Placental pericyte (primary cell): Measurements from ENCODE around the gene GHRHR.

DNA sequence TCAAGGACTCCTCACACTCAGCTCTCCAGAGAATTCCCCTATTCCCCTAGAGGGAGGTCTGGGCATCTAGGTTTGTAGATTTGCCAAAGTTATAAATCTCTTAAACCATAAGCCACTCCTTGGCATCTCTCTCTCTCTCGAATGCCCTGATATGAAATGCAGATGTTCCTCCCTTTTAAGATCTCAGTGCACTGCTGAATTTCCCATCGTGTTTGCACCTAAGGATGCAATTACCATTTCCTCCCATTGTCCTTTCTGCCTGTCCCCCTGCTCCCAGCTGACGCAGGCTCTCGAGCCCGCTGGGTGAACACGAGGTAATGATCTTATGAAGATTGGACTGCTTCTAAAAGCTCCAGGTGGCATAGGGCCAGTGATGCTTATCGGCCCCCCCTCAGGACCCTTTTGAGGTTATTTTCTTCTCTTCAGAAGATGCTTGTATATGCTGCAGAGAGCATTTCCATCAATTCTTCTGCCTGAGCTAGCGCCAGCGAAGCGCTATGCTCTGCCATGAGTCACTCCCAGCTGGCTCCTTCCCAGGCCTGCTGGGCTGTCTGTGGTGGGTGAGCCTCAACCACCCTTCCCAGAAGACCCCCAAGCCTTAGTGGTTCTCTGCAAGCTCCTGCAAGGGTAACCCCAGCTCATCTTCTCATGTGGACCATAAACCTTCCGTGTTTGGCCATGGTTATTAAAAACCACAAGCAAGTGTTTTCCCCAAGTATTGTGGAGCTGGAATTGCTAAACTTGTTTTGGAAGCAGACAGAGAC is 41.6 kb upstream of the AQP1 start:
- CAGE, long polyA plus RNA: no peak

GRCh38 chr7:30914185-30914512 is 2.5 kb downstream of the AQP1 start:
- CAGE, long polyA plus RNA: no peak

DNA sequence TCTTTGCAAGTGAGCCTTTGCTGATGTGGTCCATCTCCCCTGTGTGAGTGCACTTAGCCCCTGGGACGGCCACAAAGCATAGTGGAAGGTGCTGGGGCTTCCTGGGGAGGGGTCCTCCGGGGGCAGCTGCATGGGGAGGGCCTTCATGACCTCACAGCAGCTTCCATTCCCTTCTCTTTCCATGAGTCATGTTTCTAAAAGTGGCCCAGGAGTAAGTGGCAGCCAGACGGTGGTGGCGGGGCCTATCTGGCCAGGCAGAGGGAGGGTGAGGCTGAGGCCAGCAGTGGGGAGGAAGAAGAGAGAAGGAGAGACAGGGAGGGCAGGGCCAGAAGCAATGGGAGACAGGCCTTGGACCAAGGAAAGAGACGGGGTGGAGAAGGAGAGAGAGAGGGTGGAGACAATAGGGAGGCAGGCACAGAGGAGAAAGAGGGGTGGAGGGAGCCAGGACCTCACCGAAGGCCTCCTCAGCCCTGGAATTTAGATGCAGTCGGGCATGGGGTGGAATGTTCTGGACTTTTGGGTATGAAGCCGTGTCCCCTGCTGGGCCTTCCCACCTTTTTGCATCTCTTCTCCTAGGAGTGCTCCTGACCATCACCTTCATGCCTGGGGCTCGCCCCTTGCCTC is 9.6 kb downstream of the AQP1 start:
- CAGE, long polyA plus RNA: no peak

DNA sequence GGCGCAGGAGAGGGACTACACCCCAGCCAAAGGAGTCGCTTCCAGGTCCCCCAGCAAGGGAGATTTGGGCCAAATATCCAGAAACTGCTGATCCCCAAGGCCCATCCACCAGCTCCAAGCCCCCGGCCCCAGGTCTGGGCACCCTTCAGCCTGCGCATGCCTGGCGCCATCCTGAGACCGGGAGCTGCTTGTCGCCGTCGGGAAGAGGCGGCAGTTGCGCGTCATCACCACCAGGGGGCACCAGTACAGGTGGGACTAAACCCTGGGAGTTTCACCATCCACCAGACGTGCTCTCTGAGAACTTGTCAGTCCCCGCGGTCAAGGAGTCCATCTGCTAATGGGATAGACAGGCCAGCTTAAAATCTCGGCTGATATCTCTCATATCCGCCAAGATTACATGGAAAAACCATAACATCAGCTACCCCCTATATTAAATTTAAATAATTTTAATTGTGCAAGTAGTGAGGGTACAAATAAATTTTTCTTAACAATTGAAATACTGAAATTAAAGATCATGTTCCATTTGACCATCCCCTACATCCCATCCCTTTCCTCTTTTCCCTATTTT is 25.0 kb upstream of the GHRHR start:
- CAGE, long polyA plus RNA: no peak

DNA sequence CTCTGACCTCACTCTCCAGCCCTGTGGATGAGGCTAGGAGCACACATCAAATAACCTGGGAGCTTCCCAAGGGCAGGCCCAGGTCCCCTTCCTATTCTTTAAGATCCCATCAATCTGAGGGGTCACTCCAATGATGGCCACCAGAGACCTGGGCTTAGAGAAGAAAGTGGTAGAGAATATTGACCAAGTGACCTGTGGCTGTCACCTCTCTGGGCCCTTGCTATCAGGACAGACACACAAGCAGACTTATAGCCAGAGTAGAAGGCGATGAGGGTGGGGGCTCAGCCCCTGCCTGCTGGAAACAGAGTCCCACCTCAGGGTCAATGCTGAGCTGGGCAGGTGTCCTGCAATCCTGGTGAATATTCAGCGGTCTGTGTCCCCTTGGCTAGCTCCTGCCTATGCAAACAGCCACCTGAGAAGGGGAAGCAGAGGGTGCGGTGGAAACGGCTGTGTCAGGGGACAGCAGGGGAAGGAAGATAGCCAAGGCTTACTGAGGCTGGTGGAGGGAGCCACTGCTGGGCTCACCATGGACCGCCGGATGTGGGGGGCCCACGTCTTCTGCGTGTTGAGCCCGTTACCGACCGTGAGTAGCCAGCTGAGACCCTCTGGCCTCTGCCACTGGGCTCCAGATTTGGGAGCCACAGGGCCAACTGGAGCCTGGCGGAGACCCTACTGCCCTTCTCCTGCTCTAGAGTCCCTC is at the start of gene GHRHR:
GHRHR (plus strand) TSS at position 411 of the 700 bp plus-strand sequence.
- CAGE, long polyA plus RNA: no peak

GRCh38 chr7:31823035-31823668 is 136.1 kb downstream of the PPP1R17 start:
- CAGE, long polyA plus RNA: no peak

DNA sequence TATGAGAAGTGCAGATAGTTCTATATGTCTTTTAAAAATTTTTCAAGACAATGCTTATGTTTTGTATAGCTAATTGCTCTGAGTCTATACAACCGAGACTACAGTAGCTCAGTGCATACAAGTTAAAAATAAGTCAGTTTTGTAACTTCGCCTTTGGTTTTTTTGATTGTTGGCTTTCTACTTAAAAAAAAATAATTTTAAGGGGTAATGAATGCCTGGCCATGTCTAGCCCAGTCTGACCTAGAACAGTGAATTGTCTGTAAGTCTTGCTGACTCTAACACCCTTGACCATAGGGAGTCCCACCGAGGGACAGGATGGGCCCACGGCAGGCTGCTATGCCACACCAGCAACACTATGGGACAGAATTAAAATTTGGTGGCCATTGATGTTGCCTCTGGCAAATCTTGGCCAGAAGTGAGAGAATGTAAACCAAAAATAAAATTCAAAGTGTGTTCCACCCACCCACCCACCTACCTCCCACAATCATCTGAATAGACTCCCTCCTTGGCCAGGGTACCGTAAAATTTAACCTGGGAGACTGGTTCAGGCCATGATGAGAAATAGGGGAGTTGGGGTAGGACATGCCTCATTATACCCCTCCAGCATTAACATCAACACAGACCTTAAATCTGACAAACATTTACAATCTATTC is 32.2 kb downstream of the AVL9 start:
- CAGE, long polyA plus RNA: no peak

DNA sequence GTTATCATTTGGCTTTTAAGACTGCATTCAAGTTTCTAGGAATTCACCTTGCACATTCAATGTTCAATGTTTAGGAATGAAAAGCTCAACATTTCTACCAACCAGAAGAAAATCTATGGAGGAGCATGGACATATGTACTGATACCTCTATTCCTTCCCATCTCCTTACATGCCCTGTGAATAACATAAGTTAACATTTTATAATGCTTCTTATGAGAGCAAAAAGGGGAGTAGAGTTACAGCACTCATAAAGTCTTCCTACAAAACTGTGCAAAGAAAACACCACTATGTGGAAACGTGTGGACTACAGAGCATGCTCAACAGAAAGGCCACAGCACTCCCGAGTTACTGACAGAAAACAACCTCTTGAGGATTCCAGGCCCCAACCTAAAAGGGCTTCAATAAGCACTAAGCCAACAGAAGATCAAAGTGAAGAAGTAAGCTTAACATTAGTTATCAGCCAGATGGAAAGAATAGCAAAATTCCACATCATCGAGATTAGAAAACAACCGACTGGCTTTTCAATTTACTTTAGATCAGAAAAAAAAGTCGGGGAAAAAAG is 1.6 kb downstream of the KBTBD2 start:
- CAGE, long polyA plus RNA: no peak

DNA sequence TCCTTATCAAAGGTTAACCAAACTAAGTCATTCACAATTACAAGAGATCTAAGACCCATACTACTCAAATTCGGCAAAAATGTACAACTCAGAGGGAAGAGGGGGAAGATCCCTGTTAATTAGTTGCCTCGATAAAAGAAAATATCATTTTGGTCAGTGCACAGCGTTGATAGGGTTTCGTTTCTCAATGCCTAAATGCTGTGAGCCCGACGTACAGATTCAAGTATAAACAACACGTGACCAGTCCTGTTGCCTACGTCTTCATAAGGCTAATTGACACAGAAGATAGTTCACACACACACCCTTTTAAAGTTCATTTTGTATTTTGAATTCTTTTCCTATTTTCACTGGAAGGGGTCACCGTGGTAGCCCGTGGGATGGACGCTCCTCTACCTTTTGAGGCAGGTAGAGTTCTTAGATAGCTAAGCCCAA is 1.1 kb downstream of the KBTBD2 start:
- CAGE, long polyA plus RNA: no peak

GRCh38 chr7:33130223-33130569 is 832 bp downstream of the BBS9 start:
- CAGE, long polyA plus RNA: no peak

DNA sequence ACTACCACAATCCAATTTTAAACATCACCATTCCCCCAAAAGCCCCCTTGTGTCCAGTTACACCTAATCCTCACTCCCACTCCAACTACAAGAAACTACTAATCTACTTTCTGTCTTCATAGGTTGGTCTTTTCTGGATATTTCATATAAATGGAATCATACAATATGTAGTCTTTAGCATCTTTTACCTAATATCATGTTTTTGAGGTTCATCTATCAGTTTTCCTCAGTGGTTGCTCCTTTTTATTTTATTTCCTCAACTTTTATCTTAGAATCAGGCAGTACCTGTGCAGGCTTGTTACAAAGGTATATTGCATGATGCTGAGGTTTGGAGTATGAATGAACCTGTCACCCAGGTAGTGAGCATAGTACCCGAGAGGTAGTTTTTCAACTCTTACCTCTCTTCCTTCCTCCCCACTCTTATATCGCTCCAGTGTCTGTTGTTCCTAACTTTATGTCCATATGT is 273.1 kb downstream of the BBS9 start:
- CAGE, long polyA plus RNA: no peak

- CAGE, long polyA plus RNA: no peak
These were observed 377.7 kb upstream of the BMPER start for GRCh38 chr7:33527705-33528069.

DNA sequence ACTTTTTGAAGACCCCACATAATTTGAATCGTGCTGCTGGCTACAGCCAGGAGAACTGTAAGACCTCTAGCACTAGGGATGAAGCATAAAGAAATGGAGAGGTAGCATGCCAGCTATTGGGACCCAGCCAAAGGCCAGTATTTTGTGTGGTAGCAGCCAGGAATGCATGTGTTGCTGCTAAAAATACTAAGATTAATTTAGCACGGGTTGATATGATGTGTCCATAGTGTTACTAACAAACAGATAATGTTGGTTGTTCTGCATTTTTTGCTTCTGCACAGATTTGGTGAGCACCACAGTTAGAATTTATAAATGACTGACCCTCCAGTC is 54.3 kb upstream of the NPSR1 start:
- CAGE, long polyA plus RNA: no peak

DNA sequence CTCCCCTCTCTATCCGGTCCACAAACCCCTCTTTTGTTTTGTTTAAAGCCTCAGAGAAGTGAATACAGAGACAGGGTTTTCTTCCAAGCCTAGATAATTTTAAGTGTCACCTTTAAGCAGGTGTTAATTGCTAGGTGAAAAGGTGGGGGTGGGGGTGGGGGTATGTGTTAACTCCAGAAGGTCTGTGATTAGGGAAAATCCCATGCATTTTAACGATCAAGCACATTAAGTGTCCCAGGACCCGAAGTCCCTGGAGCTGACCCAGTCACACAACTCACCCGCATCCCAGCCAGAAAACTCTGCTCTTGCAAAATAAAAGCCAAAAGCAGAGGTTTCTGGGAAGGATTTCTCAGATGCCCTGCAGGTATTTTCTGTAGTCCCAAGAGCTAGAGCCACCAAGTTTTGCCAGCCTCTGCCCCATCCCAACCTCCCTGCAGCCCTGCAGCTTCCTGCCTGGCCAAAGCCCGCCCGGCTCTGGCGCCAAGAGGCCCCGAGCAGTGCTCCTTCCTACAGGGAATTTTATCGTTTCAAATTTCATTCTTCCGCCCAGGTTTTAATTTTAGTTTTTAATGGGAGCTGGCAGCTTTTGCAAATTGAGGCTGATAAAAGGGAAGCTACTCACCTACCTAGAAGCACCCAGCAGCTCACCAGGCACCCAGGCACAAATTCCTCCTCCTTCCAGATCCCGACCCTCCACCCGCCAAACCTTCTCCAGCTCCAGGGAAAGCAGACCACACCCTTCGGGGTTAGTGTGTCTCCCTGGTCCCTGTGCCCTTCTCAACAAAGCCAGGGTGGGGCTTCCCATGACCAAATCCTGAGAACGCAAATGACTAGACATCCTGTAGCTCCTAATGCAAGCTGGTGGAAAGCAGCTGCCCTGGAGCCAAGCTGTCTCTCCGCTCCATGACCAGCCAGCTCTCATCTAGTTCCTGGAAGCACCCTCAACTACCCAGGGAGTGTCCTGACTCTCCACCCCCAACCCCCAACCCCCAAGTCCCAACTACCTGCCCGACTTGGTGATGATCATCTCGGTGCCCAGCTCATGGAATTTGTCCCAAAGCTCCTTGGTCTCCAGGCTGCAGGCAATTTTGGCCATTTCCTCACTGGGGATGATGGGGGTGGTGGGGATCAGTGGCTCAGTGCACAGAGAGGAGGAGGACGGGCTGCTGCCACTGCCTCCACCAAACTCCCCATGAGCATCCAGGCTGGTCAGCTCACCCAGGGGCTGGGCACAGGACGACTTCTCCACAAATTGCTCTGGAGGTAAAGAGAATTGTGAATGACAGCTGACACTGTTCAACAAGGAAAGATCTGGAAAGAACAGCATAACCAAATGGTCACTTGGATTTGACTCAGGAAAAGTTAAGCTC is 4.5 kb downstream of the TBX20 start:
- CAGE, long polyA plus RNA: no peak

GRCh38 chr7:35374992-35375238 is 121.0 kb upstream of the TBX20 start:
- CAGE, long polyA plus RNA: no peak

- CAGE, long polyA plus RNA: no peak
These were observed 16.6 kb downstream of the HERPUD2 start for GRCh38 chr7:35678352-35678733.

GRCh38 chr7:35727597-35728165 is 32.7 kb upstream of the HERPUD2 start:
- CAGE, long polyA plus RNA: no peak

- CAGE, long polyA plus RNA: no peak
These were observed 170.5 kb downstream of the SEPTIN7 start for GRCh38 chr7:35971290-35971895.

DNA sequence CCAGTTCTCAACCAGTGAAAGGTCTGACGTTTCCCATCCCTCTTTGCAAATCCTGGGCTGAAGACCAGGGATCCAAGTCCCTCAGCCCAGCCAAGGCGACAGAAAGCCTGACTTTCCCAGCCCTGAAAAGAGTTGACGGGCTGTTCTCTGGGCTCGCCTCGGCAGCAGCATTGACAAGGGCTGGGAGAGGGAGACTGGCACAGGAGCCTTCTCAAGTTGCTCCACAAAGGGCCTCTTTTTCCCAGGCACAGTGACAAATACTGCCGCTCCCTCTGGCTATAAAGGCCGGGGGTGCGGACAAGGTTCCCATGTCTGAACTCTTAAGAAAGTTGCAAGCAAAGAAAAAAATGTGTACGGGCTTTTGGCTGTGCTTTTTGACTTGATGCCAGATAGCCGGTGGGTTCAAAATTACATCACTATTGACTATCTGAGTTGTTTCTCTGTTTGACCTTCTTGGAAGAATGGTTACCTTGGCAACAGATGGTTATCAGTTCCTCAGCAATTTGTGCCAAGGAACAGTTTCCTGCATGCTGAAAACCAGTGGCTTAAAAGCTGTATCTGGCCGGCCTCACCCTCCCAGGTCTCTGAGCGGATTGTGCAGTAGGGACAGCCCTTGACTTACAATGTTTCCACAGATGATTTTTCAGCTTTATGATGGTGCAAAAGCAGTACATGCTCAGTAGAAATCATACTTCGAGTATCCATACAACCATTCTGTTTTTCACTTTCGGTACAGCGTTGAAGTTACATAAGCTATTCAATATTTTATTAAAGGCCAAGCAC is 115.8 kb upstream of the EEPD1 start:
- CAGE, long polyA plus RNA: no peak

GRCh38 chr7:36129024-36129695 is 23.9 kb upstream of the EEPD1 start:
- CAGE, long polyA plus RNA: no peak